Neural progenitor cell (in vitro differentiated cells): ENCODE measurements around a stretch of chr1.

DNA sequence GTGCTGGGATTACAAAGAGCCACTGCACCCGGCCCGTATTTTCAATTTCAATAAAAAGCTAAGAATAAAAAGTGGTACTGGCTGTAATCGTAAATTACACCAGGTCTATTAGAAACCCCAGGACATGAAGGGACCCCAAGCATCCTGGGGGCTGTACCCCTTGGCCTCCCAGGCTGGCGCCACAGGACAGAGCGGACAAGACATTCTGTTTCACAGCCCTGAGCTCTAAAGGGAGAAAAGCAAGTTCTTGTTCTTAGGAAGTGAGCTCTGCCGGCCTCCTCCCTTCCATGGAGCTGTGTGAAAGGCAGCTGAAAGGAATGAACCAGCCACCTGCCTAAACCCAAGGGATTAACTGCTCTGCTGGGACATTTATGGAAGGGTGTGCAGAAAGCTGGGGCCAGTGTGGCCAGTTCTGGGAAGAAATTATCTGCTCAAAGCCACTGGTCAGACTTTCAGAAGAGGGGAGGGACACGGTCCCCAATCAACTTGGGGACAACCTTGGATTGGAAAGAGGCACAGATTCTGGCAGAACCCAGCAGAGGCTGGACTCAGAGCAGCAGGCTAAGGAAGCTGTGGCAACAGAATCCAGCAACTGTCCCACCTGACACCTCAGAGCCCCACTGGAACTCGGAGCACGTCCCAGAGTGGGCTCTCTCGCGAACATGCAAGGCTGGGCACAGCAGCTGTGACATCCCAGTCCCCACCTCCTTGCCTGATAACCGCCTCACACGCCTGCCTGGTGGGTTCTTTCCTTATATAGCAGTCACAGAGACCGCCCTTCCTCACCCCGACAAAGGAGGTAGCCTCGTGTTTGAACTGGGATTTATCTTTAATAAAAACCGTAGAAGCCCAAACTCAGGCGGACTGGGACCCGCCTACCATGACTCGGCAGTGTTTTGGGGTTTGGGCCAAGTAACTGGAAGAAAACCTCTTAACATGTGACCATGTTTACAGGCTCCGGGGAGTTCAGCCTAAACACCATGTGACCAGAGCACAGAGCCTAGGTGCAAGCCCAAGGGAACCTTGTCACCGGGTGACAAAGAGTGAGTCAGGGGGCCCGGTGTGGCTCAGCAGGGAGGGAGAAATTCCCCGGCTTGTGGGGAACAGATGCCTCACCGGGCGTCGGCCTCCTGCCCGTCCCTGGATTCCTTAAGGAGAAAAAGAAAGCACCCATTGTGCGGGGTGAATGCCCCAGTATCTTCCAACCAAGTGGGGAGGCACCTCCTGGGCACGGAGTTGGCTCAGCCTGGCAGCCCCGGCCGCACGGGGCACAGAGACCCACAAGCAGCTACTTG, 1.9 kb downstream of the KLHL21 start:
- RAMPAGE, long total RNA, result no peak

GRCh38 chr1:6603928-6604265, 1.2 kb upstream of the KLHL21 start:
- RAMPAGE, long total RNA, result no peak

DNA sequence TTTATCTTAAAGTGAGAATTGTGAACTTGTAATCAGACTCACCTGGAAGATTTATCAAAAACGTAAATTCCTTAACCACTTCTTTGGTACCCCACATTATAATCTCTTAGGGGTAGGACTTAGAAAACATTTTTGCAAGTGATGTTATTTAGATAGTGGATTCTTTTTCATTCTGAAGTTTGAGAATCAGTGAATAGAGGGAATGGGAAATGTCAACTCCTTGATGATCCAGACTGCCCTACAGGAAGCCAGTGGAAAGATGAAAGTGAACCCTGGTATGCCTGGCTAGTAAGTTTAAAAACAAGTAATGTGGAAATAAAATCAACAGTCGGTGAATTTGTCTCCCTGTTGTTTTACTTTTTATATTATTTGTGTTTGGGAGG, 80.9 kb downstream of the CAMTA1 start:
- RAMPAGE, long total RNA, result no peak

GRCh38 chr1:6906241-6906790, 121.1 kb downstream of the CAMTA1 start:
- RAMPAGE, long total RNA, result no peak

GRCh38 chr1:7346722-7347430, 424.2 kb upstream of the VAMP3 start:
- RAMPAGE, long total RNA, result no peak

- RAMPAGE, long total RNA, result no peak
Measured at GRCh38 chr1:7543252-7543641, 227.8 kb upstream of the VAMP3 start.

- RAMPAGE, long total RNA, result no peak
Measured at GRCh38 chr1:7552192-7552920, 218.7 kb upstream of the VAMP3 start.

DNA sequence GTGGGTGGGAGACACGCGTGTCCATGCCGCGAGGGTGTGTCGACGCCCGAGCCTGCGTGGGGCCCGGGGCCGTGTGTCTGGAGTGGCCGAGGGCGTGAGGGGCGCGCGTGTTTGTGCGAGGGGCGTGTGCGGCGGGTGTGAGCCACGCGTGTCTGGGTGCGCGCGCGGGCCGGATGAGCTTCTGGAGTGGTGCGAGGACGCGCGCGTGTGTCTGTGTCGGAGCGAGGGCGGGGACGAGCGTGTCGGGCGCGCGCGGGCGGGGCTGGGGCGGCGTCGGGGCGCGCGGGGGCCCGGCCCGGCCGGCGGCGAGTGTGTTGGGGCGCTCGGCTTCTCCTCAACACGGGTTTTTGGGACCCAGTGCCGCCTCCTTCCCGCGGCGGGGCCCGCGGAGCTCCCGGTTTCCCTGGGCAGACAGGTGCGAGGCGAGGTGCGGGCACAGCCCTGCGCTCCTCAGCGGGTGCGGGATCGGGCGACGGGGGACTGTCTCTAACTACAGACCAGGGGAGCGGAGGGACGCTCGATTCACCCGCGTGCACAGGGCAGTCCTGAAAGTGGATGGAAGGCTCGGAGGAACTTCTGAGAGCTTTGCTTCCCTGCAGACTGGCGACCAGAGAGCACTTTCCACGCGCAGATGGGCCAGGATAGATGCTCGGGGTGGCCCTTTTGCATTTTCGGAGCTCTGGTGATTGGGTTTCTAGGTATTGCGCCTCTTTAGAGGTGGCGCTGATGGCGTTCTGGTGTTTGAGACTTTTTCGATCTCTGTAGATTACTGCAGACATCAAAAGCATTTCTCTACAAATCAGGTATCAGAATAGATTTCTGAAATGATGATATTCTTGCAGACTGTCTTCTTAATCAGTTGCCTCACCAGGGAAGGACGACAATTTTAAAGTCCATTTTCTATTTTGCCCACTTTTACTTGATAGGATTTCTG, 65.6 kb upstream of the VAMP3 start:
- RAMPAGE, long total RNA, result no peak

GRCh38 chr1:7780628-7781231, 3.4 kb upstream of the PER3 start:
- RAMPAGE, long total RNA, result no peak

DNA sequence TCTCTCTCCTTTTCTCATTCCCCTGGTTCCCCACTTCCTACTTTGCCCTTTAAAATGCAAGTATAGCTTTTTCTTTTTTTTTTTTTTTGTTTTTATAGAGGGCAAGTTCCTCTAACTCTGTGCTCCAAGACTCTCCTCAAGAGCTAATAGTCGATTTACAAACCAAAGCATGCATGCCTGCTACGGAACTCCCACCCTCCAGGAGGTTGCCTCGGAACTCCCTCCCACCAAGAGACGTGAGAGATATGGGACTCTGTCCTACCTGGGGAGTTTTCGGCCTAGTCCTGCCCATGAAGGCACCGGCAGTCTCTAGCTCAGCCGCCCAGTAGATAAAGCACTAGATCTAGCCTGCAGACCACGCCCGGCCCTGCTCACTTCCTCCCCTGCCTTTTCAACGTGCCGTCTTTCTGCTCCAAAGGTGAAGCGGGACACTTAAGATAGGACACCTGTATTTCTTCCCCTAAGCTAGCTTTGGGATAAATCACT, 27.7 kb downstream of the TNFRSF9 start:
- RAMPAGE, long total RNA, result no peak

DNA sequence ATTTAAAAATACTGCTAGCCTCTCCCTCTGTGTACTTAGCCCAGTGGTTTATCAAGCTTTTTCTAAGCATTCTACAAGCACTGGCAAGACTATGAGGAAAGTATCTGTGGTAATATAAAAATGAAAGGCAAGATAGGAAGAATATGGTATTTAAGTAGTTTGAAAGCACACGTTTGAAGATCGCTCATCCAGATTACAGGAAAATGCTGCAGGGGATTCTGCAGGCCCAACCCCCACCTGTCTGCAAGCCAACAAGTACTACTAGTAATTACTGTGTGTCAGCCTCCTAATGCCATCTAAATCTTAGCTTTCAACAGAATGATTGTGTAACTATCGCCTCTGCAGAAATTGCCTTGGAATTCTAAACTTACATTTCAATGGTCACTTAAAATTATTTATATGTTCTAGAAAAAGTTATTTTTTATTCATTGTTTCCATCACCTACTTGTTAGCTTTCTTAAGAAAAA, 8.5 kb downstream of the ERRFI1 start:
- RAMPAGE, long total RNA, result no peak

GRCh38 chr1:8023108-8024325, 2.6 kb downstream of the ERRFI1 start:
- RAMPAGE, long total RNA, result no peak

DNA sequence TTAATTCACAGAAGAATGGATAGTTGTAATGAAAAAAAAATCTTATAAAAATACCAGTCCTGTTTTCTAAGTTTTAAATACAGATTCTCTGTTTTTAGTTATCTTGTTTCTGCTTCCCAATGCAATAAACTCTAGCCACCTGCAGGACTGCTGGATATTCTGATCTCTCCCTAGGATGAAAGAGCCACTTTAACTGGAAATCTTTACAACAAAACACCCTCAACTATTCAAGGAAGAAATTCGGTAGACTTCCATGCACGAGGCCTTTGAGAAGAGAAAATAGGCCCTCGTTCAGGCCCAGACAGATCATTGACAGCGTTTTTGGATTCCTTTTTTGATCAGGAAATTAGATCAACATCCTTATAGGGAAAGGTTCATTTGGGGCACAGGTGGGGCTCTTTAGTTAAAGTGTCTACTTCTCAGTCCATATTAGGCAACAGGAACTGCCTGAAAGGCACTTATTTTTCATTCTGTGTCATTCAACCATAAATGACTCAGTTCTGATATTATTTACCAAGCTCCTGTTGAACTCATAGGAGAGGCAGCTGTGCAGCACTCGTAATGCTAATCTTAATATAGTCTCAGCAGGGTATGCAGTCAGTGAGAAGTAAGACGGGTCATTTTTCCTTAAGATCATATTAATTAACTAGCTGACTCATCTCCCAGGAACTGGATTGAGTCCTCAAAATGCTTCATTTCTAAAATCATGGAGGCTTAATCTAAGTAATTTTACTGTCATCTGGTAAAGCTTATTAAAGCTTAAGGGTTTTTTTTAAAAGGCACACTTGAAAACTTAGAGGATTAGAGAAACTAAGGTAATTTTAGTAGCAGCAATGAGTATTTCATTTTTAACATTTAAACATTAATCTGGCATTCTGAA, 71.2 kb upstream of the ERRFI1 start:
- RAMPAGE, long total RNA, result no peak

- RAMPAGE, long total RNA, result no peak
Measured at GRCh38 chr1:8147742-8148463, 121.8 kb upstream of the ERRFI1 start.

DNA sequence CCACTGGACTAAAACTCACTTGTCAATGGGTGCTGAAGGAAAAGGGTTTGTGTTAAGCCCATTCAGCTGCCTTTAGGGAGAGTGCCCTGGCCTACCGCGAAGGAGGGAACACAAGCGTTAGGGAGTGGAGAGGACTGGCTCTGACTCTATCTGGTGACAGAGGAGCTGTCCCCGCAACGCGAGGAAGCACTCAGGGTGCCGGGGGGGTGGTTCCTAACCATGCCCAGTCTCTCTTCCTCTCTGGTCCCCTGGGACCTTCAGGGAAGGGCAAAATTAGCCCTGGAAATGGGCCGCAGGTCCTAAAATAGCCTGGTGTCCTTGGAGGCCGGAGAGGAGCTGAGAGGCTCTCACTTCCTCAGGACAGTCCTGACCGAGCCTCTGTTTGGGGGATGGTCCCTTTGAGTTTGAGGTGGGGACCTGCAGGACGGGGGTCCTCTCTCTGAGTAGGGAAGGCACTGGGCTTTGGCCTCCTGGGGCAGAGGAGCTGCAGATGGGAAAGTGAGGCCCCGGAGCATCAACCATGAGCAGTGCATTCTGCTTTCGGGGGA, 5.8 kb downstream of the SLC45A1 start:
- RAMPAGE, long total RNA, result no peak

DNA sequence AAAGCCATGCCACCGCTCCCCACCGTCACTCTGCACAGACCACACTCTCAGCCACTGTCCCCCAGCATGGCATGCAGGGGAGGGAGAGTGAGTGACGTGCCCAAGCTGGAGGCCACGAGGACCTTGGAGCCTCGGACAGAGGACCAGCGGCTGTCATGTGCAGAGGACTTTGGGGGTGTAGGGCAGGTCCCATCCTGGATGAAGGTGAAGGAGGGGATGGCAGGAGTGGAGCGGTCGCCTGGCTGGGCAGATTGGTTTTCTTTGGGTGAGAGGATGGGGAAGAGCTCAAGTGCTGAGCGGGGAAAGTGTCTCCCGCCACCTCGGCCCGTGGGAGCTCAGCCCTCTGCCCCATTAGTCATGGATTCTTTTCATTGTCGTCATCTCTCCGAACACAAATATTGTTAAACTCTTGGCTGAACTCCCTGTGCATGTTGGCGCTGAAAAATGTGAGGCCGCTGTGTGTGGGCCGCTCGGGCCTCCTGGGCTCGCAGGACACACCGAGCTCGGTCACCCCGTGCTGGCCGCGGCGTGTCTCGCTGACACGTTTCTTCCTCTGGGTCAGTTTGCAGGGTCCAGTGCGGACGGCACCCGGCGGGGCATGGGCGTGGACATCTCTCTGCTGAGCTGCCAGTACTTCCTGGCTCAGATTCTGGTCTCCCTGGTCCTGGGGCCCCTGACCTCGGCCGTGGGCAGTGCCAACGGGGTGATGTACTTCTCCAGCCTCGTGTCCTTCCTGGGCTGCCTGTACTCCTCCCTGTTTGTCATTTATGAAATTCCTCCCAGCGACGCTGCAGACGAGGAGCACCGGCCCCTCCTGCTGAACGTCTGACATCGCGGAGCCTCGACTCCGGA, 25.5 kb downstream of the SLC45A1 start:
- RAMPAGE, long total RNA, result no peak

DNA sequence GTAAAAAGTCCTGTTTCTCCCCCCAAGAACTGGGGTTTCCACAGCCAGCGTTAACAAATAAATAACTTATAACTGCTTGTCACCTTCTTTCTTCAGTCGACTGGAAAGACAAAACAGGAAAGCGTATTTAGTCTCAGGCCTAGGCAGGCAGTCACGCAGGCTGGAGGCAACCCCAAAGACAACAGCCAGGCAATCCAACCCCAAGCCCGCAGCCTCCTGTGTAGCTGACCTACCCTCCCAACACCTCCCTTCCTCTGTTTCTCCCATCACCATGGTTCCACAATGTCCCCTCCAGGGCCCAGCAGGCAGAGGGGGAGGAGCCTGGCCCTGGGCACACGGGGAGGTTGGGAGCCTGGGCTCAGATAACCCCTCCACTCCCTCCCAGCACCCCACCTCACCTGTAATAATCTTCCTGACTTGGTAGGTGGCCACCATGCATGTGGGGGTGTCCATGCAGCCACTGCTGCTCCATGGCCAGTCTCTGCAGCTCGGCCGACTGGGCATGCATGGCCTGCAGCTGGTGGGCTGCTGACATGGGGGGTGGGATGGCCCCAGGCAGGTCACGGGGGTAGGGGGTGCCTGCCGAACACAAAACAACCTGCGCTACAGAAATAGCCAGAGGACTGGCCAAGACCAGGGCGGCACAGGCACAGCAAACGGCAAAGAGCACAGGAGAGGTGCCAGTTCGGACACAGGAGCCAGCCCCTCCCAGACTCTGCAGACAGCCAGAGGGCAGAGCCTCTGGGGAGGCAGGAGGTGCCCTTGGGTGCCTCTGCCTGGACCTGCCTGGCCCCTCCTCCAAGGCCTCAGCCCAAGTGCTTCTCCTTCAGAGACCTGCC, 37.3 kb downstream of the SLC45A1 start:
- RAMPAGE, long total RNA, result no peak

DNA sequence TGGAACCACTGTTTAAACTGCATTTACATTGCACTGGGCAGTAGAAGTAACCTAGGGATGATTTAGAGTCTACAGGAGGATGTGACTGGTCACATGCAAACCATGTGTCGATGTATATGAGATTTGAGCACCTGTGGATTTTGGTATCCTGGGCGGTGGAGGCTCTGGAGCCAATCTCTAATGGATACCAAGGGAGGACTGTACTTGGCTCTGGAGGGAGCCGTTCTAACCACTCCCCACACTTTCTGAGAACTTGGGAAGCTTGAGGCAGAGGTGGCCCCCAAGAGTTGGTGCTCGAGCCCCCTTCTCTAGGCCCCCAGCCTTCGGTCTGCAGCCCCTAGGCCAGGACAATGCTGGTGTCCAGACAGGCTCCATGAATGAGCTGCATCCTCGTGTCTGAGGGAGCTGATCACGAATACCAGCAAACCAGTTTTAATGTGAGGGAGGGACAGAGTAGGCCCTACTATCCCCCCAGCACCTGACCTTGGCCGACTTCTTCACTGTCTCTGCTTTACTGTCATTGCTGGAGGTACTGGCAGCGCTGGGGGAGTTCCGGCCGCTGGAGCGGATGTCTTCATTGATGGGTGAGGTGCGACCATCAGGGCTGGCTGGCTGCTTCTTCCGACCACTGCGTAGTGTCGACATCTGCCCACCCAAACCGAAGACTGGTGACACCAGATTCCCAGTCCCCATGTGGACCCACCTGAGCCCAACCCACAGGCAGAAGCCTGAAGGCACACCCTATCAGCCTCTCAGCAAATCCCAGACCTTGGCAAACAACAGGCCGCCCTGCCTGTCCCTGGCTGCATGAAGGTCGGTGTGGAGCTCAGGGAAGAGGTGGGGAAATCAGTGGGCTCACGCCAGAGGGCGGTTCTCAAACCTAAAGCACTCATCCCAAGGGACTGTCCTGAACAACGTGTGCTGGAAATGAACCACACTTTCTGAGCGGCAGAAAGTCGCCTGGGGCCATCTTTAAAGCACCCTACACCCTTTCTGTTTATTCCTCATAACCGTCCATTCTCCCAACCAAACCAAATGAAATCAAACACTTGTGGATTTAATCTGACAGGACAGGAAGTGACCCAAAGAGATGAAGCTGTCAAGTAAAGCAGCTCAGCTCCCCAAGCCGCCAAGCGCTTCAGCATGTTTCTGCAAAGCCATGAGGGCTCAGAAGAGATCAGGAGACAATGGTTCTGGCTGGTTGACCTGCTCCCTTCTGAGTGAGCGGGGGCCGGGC, 44.7 kb downstream of the SLC45A1 start:
- RAMPAGE, long total RNA, result no peak

- RAMPAGE, long total RNA, result no peak
Measured at GRCh38 chr1:8373548-8374822, 56.1 kb downstream of the SLC45A1 start.

DNA sequence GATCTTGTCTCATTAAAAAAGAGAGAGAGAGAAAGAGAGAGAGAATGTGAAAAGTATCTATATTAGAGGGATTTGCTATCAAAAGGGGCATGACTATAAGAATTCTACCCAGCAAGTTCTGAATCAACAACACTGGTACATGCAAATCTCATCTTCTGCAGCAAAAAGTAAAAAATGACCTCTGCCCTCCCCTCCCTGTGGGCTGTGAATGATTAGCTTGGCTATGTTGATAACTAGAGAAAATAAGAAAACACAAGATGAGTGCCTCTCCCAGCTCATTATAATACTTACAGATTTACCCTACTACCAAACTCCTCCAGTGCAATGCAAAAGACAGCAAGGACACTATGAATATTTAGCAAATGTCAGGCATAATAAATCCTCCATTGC, 102.4 kb downstream of the SLC45A1 start:
- RAMPAGE, long total RNA, result no peak